A375 (cell line): ENCODE results near the genes OR4K1, OR4K17, CCNB1IP1, NDRG2, RNASE13, RNASE8 and ZNF219.

GRCh38 chr14:19930577-19931103 is at the start of gene OR4K1:
OR4K1 (plus strand) TSS chr14:19930917.
- RAMPAGE, long total RNA, result no peak

GRCh38 chr14:20110587-20110898 is at the start of gene OR4K17:
OR4K17 (plus strand) TSS chr14:20110739.
- RAMPAGE, long total RNA, result no peak

DNA sequence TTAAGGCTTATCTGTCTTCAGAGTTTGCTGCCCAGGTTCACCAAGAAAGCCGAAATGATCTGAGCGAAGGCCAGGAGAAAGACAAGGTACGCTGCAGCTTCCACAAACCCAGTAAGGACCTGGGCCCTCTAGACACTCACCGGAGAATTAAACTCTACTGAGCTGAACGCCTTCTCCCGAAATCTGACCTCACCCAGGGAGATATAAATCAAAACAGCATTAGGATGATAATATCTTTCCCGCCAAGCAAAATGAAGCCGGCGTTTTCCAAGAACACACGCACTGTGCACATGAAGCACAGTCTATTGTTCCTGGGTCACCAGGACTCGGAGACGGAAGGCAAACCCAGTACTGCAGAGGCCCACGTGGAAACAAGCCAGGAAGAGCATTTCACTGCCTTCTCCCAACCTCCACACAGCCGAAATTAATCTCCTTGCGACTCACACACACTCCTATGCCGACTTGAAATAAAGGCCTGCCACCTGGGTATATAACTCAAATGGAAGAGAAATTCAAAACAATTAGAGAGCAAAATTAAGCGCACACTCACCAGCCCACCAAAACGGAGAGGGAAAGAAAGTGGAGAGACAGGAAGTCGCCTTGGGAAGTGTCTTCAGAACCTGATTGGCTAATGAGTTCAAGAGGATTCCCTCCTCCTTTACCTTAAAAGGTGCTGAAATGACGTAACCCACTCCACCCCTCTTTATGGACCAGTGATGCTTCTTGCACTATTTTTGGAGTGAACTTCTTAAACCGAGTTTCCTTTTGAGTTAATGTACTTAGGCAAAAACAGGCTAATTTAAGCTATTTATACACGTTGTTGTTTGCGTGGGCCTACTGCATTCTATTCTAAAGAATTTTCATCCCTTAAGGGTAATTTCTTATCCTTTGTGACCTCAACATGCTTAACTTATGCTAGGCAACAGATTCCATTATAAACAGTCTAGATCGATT is at the start of gene CCNB1IP1:
Gene CCNB1IP1, minus strand, starts transcription at position 576 of the 954 bp plus-strand sequence.
- RAMPAGE, long total RNA, result no peak

- RAMPAGE, long total RNA, result no peak
These were observed 5.2 kb downstream of the TEP1 start for GRCh38 chr14:20407907-20408640.

DNA sequence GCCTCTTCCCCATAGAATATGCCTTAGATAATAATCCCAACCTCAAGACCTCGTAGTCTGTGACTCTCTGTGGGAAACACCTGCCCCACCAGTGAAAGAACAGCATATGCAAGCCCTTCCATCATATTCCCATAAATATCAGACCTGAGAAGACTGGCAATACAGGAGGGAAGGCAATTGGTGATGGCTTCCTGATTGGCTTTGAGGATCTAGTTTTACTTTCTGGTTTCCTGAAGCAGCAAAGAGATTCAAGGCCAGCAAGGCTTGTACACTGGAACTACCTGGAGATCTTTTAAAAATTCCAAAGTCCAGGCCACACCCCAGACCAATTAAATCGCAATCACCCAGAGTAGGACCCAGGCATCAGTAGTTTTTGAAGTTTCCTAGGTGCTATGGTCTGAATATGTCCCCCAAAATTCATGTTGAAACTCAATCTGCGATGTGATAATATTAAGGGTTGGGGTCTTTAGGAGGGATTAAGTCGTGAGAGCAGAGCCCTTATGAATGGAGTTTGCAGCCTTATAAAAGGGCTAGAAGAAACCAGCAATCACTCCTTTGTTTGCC is 2.9 kb upstream of the TEP1 start:
- RAMPAGE, long total RNA, result no peak

DNA sequence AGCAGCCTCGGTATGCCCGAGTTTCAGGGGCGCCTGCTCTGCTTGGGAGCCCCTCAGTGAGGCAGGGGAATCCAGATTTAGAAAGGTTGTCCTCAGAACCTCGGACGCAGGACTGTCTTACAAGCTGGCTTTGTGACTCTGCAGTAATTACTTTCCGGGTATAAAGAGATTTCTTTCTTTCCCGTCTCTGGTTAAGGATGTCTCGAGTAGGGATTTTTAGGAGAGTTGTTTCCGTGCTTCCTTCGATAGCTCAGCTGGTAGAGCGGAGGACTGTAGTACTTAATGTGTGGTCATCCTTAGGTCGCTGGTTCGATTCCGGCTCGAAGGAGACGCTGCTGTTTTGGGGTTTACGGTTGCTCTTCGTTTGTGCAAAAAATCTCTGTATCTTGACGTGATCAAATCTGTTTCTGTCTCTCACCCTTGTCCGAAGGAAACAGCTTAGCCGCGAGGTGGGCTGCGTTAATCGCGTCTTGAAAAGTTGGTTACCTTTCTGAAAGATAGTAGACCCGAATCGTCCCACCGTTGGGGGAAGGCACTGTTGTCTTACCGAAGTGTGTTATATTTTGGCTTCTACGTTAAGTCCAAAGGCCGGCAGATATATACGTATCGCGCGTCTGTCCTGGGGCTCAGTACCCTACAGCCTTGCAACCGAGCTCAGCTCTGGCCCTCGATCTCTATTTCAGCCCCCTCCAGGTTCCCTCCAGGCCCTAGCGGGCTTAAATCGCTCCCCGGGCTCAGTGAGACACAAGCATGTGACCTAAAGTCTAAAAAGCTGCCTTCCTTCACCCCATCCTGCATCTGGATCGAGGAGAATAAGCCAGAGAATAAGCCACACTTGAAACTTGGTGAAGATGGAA is 1.1 kb upstream of the RNASE4 start:
- RAMPAGE, long total RNA, result no peak

DNA sequence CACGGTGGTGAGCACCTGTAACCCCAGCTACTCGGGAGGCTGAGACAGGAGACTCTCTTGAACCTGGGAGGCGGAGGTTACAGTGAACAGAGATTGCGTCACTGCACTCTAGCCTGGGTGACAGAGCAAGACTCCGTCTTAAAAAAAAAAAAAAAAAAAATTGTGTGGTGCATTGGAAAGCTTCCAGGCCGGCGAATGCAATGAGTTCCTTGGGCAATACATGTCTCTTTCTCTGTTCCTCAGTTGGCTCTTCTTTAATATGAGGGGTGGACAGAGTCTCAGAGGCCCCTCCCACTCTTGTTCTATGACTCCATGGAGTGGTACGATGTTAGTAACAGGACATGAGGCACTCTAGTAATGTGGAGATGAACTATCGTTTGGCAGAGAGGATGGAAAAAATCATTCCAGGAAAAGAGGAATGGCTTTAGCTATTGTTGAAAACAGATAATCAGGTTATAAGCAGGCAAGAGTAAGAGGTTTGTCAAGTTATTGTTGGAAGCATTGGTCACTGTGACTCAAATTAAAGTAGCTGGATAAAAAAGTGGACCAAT is 1.6 kb downstream of the RNASE4 start:
- RAMPAGE, long total RNA, result no peak

- RAMPAGE, long total RNA, result no peak
These were observed 1.1 kb upstream of the ANG start for GRCh38 chr14:20687338-20688073.

DNA sequence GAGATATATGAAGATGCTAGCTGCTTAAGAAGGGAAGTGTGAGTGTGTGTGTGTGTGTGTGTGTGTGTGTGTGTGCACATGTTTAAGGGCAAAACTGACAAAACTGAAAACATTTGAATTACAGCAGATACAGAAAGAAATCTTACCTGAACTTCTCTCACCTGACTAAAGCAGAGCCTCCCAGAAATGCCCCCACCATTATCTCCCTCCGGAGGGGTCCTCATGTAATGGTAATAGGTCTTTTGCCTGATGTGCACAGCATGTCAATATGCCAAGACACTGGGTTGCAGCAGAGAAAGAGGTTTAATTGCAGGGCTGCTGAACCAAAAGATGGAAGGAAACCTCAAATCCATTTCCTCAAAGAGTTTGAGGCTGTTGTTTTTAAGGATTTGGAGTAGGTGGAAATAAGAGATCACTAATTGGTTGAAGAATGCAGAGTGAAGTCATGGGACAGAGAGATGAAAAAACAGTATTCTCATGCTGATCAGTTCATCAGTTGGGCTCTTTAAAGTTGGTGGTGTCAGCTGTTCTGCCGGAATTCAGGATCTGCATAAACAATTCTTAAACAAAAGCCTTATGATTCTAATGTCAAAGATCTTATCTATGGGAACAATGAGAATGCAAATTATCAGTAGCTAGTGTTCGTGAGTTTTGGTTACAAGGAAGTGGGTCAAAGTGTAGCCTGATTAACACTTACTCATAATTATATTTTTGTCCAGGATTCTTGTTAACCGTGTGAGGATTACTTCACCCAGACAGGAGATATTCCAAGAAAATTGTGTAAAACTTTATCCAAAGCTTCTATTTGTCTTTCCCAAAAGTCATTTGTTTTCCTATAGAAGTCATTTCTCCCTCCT is 18.2 kb downstream of the ANG start:
- RAMPAGE, long total RNA, result no peak

DNA sequence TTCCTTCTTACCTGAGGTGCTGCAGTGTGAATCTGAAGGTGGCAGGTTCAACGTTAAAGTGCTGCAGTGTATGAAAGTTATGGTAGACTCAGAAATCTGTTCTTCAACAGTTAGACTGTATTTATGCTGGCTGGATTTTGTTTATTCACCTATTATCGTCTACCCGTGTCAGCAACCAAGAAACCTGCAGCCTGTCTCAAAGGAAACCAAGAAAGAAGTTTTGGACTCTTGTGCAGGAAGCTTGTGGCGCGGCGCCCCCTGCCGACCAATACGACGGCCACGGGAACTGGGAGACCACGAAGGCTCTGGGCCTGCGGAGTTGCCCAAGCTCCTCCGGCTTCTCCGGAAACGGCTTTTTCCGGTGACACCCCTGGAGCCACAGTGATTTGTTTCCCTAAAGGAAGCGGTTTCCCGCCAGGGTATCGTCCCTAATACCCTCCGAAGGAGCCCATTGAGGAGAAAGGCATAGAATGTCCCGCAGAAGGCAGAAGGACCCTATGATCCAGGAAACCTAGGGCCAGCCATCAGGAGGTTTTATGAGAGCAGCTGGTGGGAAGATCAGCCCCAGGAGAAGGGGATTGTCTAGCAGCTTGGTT is 17.5 kb upstream of the RNASE3 start:
- RAMPAGE, long total RNA, result no peak

GRCh38 chr14:20971299-20972083 is 16.2 kb downstream of the RNASE2 start:
- RAMPAGE, long total RNA, result no peak

DNA sequence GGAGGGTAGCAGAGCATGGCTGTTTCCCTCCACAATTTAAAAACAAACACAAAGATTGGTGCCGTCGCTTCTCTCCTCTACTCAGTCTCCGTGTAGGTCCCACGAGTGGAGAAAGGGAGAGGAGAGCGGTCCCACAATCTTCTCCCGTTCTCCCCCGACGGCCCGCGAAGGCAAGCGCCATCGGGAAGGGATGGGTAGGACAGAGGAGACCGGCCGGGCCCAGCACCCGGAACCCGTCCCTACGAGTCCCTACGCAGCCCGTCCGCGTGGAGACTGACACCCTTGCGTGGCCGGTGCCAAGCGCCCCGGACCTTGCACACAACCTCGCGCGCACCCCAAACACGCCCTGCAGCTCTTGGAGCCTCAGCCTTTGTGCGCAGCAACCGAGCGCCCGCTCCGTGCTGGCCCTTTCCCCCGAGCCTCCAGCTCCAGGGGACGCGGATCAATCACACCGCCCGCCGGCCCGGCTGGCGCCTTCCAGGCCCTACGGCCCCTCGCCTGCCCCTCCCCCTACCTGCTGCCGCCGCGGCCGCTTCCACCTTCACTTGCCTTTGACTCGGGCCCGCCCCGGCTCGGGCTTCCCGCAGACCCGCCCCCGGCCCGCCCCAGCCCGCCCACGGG is at the start of gene NDRG2:
Gene NDRG2, minus strand, starts transcription at position 547 of the 621 bp plus-strand sequence.
- RAMPAGE, long total RNA, result no peak

DNA sequence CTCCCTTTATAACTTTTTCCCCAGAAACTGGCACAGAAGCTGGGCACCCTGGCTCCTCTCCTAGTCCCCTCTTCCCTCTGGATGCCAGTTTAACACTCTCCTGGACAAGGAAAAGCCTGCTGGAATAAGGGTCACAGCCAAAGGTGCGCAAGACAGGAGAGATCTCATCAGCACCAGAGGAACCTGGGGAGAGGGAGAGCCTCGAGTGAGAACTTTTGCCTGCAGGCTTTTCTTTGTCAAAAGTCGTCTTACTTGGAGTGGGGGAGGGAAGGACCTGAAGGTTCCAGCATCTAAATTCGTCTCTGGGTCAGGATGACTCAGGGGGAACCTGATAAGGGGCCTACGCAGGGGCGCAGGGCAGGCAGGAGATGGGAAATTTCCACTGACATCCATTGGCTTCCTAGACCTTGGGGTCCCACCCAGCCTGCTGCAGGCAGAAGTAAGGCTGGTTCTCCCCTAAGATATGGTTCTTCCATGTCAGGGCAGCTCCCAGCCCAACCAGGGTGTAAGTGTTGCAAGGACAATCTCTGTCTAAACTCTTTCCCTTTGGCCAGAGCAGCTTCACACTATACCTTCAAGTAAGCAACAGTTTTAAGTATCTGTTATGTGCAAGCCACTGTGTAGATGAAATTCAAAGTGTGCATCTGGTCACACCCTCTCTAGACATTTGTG is 2.0 kb upstream of the NDRG2 start:
- RAMPAGE, long total RNA, result no peak

DNA sequence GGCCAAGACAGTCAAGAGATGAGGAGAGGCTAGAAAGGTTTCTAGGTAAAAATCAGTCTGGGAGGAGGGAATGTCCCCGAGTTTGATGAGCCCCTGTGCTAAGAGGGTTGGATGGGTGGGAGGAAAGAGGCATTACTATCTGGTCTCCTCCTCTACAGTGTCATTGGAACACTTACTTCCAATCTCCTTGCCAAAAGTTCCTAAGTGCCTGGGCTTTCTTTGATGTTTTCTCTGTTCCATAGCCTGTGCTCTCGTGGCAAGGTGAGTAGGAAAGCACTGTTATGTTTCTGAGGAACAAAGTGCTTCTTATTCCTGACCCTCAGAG is at the start of gene RNASE13:
Gene RNASE13, minus strand, starts transcription at position 75 of the 325 bp plus-strand sequence.
- RAMPAGE, long total RNA, result no peak

DNA sequence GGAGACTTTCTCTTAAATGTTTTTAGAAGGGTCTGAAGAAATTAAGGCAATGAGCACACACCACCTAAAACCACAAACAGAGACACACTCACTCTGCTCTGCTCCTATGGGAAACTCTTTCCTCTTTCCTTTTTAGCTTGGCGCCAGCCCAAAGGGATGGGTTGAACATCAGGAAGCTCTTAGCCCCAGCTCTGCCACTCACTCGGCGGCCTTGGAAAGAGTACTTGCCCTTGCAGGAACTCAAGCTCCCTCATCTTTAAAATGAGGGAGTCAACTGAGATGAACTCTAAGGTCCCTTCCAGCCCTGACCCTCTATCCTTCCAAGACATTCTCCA is 1.1 kb upstream of the RNASE8 start:
- RAMPAGE, long total RNA, result no peak

GRCh38 chr14:21057466-21057846 is at the start of gene RNASE8:
RNASE8 (plus strand) TSS chr14:21057822.
- RAMPAGE, long total RNA, result no peak

DNA sequence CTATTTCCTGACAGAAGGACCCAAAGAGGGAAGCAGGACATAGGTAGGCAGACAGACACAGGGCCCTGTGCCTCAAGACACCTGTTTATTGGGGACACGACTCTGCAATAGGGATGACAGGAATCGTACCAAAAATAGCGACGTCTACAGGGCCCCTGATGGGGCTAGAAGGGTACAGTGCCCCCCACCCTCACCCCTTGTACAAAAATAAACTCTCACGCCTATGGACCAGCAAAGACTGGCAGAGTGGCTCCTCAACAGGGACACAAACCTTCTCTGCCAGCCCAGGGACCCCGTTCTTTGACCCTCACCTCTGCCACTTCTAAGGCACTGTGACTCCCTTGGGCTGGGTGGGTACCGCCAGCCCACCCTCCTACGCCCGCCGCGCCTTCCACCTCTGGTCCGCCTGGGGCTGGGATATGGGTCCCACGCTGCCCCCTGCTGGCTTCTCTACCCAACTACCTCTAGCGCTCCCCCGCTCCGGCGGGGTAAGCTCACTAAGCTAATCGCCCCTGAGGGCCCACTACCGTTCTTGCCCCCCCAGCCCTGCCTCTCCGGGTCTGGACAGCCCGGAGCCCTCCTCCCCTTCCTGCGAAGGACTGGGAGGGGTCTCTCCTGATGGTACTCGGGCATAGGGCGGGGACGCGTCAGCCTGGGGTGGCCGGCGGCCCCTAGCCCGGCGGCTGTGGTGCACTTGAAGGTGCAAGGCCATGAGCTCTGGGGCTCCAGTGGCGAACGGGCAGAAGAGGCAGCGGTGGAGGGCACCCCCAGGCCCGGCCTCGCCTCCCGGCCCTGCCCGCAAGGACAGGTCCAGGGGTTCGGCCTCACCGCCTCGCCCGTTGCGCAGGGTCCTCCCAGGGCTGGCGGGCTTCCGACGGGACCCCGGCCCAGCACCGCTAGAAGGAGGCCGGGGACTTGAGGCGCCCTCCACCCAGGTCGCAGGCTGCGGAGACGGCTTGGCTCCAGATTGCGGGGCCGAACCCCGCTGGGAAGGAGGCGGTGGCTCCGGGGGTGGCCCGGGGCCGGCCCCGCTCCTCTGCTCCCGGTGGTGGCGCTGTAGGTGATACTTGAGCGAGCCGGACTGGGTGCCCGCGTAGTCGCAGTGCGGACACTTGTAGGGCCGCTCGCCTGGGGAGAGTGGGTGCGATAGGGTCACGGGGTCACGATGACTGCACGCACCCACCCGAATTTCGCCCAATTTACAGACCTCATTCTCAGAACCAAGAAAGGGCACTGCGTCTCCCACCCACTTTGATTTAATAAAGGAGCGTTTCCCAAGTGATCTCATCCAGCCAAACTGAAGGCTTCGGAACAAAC is 8.0 kb downstream of the ZNF219 start:
- RAMPAGE, long total RNA, result no peak

- RAMPAGE, long total RNA, result no peak
These were observed at the start of gene ZNF219 for GRCh38 chr14:21098238-21099144. ZNF219 (minus strand) TSS chr14:21098655.

DNA sequence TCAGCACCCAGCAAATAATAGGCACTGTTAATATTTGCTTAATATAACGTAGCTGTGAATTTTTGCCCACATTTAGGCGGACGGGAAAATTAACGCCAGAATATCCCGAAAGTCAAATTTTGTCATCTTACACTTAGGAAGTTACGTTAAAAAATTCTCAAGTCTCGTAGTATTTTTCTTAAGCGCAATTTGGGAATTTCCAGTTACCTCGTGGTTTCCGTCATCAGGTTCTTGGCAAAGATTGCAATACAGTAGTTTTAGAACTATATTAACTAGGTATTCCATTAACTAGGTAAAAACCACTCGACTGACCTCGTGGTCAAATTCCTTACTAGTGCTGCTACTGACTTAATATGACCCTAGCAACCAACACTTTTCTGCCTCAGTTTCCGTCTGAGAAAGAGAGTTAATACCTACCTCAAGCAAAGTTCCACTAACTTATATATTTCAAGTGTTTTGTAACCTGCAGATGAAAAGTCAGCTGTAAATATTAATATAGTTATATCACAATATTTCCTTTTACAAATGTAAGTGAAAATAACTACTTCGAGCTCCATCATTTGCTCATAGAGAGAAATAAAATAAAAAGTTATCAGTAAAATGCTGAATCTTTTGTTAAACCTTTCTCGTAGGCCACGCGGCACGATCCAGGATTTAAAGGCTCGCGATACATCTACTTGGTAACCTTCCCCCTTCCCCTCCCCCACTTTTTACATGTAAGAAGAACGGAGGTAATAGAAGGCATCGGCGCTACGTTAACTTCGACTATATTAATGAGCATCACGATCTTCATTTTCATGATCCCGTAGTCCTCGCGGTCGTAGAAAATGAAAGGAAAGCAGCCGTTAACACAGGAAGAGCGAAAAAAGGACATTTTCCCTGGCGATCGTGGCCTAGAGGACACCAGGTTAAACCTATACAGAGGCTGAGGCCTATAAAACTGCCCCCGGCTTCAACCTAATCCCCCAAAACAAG is 749 bp downstream of the HNRNPC start:
- RAMPAGE, long total RNA, result no peak

- RAMPAGE, long total RNA, result no peak
These were observed 26.7 kb downstream of the SUPT16H start for GRCh38 chr14:21357012-21357532.